K562 (cell line): Measurements from ENCODE around the genes RFPL4A, ZNF583, TRAPPC2B and ZNF749.

DNA sequence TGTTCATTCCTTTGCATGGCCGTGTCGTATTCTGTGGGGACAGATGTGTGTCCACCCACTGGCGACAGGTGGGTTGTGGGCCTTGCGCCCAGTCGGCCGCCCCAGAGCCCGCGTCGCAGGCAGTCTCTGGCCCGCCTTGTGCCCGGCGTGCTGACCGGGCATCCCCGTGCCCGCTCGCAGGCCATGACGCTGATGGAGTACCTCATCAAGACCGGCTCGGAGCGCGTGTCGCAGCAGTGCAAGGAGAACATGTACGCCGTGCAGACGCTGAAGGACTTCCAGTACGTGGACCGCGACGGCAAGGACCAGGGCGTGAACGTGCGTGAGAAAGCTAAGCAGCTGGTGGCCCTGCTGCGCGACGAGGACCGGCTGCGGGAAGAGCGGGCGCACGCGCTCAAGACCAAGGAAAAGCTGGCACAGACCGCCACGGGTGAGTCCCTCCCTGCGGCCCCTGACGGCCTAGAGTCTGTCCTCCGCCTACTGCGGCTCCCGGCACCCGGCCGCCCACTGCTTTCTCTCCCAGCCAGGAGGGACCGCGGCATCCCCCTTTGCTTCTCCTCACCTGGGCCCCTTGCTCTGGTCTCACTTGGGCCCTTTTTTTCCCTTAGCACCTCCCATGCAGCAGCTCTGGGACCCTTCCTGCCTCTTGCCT, 10.3 kb downstream of the EPN1 start:
- RAMPAGE, long total RNA, result no peak
- RRBS, result 96% methylated on average over 6 of the region's 52 CpGs
PRO-cap:
- standard, result no peak
- CoPRO, capped RNA only, 2 experiments, result no peak in any of the 2 experiments
- CoPRO, capped and uncapped RNA, 2 experiments, result no peak in any of the 2 experiments
- CoPRO, uncapped RNA only, 2 experiments, result no peak in any of the 2 experiments
CAGE:
- cytosol, long polyA plus RNA, result no peak
- long polyA plus RNA, result no peak
- nucleolus, long total RNA, result no peak
- nucleus, long polyA plus RNA, result no peak

- RAMPAGE, long total RNA, result no peak
- RRBS, result no CpG with 5 or more reads among the region's 26 CpGs
PRO-cap:
- standard, result no peak
- CoPRO, capped RNA only, 2 experiments, result no peak in any of the 2 experiments
- CoPRO, capped and uncapped RNA, 2 experiments, result no peak in any of the 2 experiments
- CoPRO, uncapped RNA only, 2 experiments, result no peak in any of the 2 experiments
CAGE:
- cytosol, long polyA plus RNA, result no peak
- long polyA plus RNA, result no peak
- nucleolus, long total RNA, result no peak
- nucleus, long polyA plus RNA, result no peak
Observed at GRCh38 chr19:55686296-55686986, 11.4 kb downstream of the EPN1 start.

DNA sequence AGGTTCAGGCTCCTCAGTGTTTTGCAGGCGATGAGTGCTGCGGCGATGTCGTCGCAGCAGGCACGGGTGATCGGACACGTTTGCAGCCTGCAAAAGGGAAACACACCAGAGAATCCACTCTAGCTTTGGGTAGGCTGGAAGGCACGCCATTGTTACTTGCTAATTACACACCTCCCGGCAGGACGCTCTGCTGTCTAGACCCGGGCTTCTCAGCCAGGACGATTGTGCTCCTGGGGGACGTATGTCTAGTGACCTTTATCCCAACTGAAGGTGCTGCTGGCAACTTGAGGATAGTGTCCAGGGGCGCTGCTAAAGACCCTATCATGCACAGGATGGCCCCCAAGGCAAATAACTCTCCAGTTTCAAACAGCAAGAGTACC, 26.3 kb downstream of the NLRP9 start:
- RAMPAGE, long total RNA, result no peak
- RRBS, result no CpG with 5 or more reads among the region's 15 CpGs
PRO-cap:
- standard, result no peak
- CoPRO, capped RNA only, 2 experiments, result no peak in any of the 2 experiments
- CoPRO, capped and uncapped RNA, 2 experiments, result no peak in any of the 2 experiments
- CoPRO, uncapped RNA only, 2 experiments, result no peak in any of the 2 experiments
CAGE:
- cytosol, long polyA plus RNA, result no peak
- long polyA plus RNA, result no peak
- nucleolus, long total RNA, result no peak
- nucleus, long polyA plus RNA, result no peak

DNA sequence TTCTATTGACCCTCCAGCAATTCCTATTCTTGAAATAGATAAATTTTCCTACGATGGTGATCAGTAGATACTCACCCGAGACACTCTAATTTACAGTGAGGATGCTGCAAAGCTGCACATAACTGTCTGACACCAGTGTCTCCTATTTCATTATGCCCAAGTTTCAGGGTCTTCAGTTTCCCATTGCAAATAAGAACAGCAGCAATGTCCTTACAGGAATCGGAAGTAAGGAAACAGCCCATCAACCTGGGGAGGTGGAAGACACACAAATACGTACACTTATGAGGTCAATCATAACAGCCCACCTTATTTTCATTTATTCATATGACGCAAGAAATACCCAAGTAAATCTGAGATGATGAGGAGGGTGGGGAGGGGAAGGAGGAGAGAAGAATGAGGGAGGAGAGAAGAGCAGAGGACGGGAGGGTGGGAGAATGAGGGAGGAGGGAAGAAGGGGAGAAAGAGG, 25.8 kb downstream of the NLRP9 start:
- RAMPAGE, long total RNA, result no peak
- RRBS, result no CpG with 5 or more reads among the region's 6 CpGs
PRO-cap:
- standard, result no peak
- CoPRO, capped RNA only, 2 experiments, result no peak in any of the 2 experiments
- CoPRO, capped and uncapped RNA, 2 experiments, result no peak in any of the 2 experiments
- CoPRO, uncapped RNA only, 2 experiments, result no peak in any of the 2 experiments
CAGE:
- cytosol, long polyA plus RNA, result no peak
- long polyA plus RNA, result no peak
- nucleolus, long total RNA, result no peak
- nucleus, long polyA plus RNA, result no peak

DNA sequence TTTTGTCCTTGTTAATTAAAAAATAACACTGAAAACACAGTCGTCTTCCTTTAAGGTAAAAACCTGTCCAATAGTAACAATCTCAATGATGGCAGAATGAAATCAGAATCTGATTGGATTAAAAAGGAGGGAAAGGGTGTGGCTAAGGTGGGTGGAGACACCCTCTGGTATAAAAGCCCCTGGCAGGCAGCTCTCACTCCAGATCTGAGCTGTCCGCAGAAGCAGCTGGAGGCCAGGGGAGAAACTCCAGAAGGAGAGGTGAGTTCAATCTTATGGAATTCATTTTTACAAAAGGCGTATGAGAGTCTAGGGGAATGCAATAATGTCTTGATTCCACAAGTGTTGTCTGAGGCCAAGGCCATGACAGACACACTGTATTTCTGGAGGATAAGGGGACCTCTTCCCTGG, at the start of gene RFPL4A:
RFPL4A (plus strand) TSS at position 180 of the 408 bp plus-strand sequence.
- RAMPAGE, long total RNA, result no peak
- RRBS, result no CpG with 5 or more reads among the region's 3 CpGs
PRO-cap:
- standard, result no peak
- CoPRO, capped RNA only, 2 experiments, result no peak in any of the 2 experiments
- CoPRO, capped and uncapped RNA, 2 experiments, result no peak in any of the 2 experiments
- CoPRO, uncapped RNA only, 2 experiments, result no peak in any of the 2 experiments
CAGE:
- cytosol, long polyA plus RNA, result no peak
- long polyA plus RNA, result no peak
- nucleolus, long total RNA, result no peak
- nucleus, long polyA plus RNA, result no peak

GRCh38 chr19:56107812-56108300, 13.2 kb downstream of the ZNF787 start:
- RAMPAGE, long total RNA, result no peak
- RRBS, result 98% methylated on average over 13 of the region's 23 CpGs
PRO-cap:
- standard, result no peak
- CoPRO, capped RNA only, 2 experiments, result no peak in any of the 2 experiments
- CoPRO, capped and uncapped RNA, 2 experiments, result no peak in any of the 2 experiments
- CoPRO, uncapped RNA only, 2 experiments, result no peak in any of the 2 experiments
CAGE:
- cytosol, long polyA plus RNA, result no peak
- long polyA plus RNA, result no peak
- nucleolus, long total RNA, result no peak
- nucleus, long polyA plus RNA, result no peak

DNA sequence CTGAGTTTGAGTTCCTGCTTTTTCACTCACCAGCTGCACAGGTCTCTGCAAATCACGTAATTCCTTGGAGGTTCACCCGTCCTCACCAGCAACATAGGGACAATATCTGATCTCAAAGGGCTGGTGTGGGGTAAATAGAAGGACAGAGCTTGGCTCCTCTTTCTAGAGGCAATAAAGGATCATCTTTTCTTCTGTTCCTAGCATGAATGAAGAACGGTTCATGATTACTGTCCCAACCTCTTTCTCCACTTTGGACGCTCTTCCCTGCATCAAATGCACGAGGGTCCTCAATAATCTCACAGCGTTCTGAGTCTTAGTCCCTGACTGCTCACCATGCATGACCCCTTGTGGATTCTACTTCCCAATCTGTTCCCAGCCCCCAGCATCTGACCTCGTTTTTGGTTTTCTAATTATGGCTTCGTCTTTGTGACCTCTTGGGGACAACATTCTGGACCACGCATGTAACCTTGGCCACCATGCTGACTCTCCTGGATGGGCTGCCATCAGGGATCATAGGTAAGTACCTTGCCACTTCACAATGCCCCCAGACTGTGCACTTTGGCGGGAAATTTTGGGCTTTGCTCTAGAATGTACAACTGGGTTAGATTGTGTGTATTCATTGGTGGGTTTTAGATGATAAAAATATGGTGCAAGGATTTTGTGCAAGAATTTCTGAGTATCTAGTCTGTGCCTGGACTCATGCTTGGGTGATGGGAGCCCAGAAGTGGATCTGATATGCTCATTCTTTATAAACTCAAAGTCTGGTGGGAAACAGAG, 11.3 kb downstream of the EDDM13 start:
- RAMPAGE, long total RNA, result no peak
- RRBS, result no CpG with 5 or more reads among the region's 10 CpGs
PRO-cap:
- standard, result no peak
- CoPRO, capped RNA only, 2 experiments, result no peak in any of the 2 experiments
- CoPRO, capped and uncapped RNA, 2 experiments, result no peak in any of the 2 experiments
- CoPRO, uncapped RNA only, 2 experiments, result no peak in any of the 2 experiments
CAGE:
- cytosol, long polyA plus RNA, result no peak
- long polyA plus RNA, result no peak
- nucleolus, long total RNA, result no peak
- nucleus, long polyA plus RNA, result no peak

DNA sequence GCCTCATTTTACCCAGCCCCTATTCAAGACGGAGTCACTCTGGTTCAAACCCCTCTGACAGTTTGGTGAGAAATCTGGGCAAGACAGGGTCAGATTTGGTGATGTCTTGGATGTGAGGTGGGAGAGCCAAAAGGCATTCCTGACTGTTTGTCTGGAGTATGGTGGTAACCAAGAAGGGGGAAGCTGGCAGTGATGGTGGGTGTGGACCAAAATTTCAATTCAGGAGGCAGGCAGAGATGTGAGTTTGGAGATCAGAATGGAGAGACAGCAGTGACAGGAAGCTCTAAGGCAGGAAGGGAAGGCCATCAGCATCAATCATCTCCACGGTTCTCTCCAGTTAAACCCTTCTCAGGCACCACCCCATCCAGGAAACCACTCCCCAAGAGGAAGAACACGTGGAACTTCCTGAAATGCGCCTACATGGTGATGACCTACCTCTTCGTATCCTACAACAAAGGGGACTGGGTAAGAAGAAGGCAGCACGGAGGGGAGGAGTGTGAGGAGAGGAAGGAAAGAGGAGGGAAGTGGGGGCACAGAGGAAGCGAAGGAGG, 12.9 kb downstream of the ZSCAN5A start:
- RAMPAGE, long total RNA, result no peak
- RRBS, result no CpG with 5 or more reads among the region's 7 CpGs
PRO-cap:
- standard, result no peak
- CoPRO, capped RNA only, 2 experiments, result no peak in any of the 2 experiments
- CoPRO, capped and uncapped RNA, 2 experiments, result no peak in any of the 2 experiments
- CoPRO, uncapped RNA only, 2 experiments, result no peak in any of the 2 experiments
CAGE:
- cytosol, long polyA plus RNA, result start-site peak on the plus strand centred at position 409 of the sequence, 30 bp wide, 117 and 29 reads in 2 replicates
- long polyA plus RNA, result start-site peak on the plus strand centred at position 409 of the sequence, 30 bp wide, 137 and 27 reads in 2 replicates
- nucleolus, long total RNA, result no peak
- nucleus, long polyA plus RNA, result start-site peak on the plus strand centred at position 404 of the sequence, 39 bp wide, 71 and 23 reads in 2 replicates

DNA sequence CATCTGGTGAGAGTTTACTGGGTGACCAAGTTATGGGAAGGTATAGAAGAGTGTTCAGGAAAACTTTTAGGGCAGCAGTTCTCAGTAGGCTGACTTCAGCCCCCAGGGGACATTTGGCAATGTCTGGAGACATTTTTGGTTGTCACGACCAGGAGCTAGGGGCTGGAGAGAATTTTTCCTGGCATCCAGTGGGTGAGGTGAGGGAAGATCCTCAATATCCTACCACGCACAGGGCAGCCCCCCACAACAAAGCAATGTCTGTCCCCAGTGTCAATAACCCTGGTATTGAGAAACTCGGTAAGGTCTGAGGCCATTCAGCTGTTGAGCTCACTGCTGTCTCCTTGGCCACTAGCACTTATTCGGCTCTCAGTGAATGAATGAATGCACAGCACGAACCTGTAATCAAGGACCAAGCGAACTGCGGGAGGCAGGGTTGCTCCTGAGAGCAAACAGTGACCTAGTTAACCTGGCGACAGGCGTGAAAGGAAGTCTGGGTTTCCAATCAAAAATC, 730 bp downstream of the ZSCAN5A start:
- RAMPAGE, long total RNA, result no peak
- RRBS, result no CpG with 5 or more reads among the region's 9 CpGs
PRO-cap:
- standard, result no peak
- CoPRO, capped RNA only, 2 experiments, result no peak in any of the 2 experiments
- CoPRO, capped and uncapped RNA, 2 experiments, result no peak in any of the 2 experiments
- CoPRO, uncapped RNA only, 2 experiments, result no peak in any of the 2 experiments
CAGE:
- cytosol, long polyA plus RNA, result no peak
- long polyA plus RNA, result no peak
- nucleolus, long total RNA, result no peak
- nucleus, long polyA plus RNA, result no peak

DNA sequence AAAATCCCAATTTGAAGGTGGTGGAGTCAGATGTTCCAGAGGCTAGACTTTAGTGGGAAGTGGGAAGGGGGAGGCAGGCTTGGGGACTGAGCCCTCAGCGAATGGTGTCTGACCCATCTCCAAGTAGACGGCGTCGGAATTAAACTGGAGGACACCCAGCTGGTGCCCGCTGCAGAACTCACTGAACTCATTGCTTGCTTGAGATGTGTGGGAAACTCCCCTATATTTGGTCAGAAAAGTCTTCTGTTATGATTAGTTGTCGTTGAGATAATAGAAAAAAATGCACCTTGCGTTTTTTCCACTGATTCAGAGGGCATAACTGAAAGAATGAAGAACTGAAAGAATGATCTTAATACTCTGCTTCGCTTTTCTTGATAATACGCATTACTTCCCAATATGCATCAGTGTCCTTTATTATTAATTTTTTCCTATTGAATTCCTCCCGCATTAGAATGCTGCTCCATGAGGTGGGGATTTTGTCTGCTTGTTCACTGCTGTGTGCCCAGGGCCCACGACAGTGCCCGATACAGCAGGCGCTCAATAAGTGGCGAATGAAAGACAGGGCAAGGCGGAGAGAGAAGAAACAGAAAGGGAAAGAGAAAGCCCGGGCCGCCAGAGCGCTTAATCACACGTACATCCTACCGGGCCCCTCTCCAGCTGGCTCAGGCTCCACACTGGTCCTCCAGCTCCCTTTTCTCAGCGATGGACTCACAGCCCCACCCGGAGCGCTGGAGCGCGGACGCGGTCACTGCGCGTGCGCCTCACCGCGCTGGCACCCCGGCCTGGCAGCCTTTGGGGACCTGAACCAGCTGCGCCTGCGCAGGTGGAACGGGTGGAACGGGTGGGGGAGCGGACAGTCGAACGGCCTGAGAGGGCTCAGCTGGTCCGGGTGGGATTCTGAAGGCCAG, 611 bp upstream of the ZNF583 start:
- RAMPAGE, long total RNA, result no peak
- RRBS, result 2% methylated on average over 15 of the region's 41 CpGs
PRO-cap:
- standard, result bidirectional peak, plus-strand start at position 803 of the sequence, minus-strand start at position 750 of the sequence
- CoPRO, capped RNA only, 2 experiments, result no peak in any of the 2 experiments
- CoPRO, capped and uncapped RNA, 2 experiments, result no peak in any of the 2 experiments
- CoPRO, uncapped RNA only, 2 experiments, result no peak in any of the 2 experiments
CAGE:
- cytosol, long polyA plus RNA, result no peak
- long polyA plus RNA, result no peak
- nucleolus, long total RNA, result no peak
- nucleus, long polyA plus RNA, result no peak

- RAMPAGE, long total RNA, result start-site peak on the plus strand at chr19:56404327-56404340, 70 and 28 reads in 2 replicates
- RRBS, result 2% methylated on average over 30 of the region's 39 CpGs
PRO-cap:
- standard, result bidirectional peak, plus-strand start at chr19:56404332, minus-strand start at chr19:56404264
- CoPRO, capped RNA only, 2 experiments, result peak in 2 of 2 experiments; most common plus-strand start chr19:56404332 (in 2); most common minus-strand start chr19:56404238 (in 2)
- CoPRO, capped and uncapped RNA, 2 experiments, result peak in 2 of 2 experiments; most common plus-strand start chr19:56404332 (in 2); most common minus-strand start chr19:56404238 (in 1)
- CoPRO, uncapped RNA only, 2 experiments, result peak in 1 of 2 experiments; most common plus-strand start chr19:56404347 (in 1); most common minus-strand start chr19:56404238 (in 1)
CAGE:
- cytosol, long polyA plus RNA, result no peak
- long polyA plus RNA, result no peak
- nucleolus, long total RNA, result no peak
- nucleus, long polyA plus RNA, result no peak
Observed at GRCh38 chr19:56404175-56404723, at the start of gene ZNF583. TSS of gene ZNF583 (plus strand) at chr19:56404332.

DNA sequence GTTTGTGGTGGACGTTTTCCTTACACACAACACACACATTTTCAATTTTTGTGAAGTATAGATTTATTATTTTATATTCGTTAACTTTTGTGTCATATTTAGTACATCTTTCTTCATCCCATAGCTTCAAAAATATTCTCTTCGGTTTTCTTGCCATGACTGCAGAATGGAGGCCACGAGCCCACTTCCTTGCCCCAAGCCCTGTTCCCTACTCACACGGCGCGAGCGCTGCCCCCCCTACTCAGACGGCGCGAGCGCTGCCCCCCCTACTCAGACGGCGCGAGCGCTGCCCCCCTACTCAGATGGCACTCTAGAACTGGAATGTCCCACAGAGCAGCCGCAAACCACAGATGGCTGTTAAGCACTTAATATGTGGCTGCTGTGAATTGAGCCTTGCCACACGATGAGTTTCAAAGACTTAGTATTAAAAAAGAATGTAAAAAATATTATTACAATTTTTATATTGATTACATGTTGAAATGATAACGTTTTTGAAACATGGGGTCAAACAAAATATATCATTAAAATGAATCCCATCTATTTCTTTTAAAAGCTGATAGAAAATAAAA, 102.3 kb upstream of the PEG3 start:
- RAMPAGE, long total RNA, result no peak
- RRBS, result no CpG with 5 or more reads among the region's 19 CpGs
PRO-cap:
- standard, result no peak
- CoPRO, capped RNA only, 2 experiments, result no peak in any of the 2 experiments
- CoPRO, capped and uncapped RNA, 2 experiments, result no peak in any of the 2 experiments
- CoPRO, uncapped RNA only, 2 experiments, result no peak in any of the 2 experiments
CAGE:
- cytosol, long polyA plus RNA, result no peak
- long polyA plus RNA, result no peak
- nucleolus, long total RNA, result no peak
- nucleus, long polyA plus RNA, result no peak

DNA sequence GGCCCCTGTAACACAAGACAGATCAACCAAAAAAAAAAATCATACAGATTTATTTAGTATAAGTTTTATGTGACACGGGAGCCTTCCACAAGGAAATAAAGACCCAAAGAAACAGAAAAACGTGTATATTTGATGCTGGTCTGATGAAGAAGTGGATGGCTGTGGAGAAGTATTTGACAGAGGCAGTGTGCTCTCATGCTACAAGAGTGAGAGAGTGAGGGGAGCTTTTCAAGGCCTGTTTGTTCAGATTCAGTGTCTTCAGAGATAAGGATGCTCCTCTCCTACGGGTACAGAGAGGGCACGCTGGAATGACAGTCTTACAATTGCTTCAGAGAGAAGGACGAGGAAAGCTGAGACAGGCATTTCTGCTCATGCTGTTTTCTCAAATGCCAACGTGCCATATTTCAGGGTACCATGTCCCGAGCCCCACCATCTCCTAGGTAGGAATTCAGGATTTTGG, 138.6 kb upstream of the PEG3 start:
- RAMPAGE, long total RNA, result no peak
- RRBS, result no CpG with 5 or more reads among the region's 7 CpGs
PRO-cap:
- standard, result no peak
- CoPRO, capped RNA only, 2 experiments, result no peak in any of the 2 experiments
- CoPRO, capped and uncapped RNA, 2 experiments, result no peak in any of the 2 experiments
- CoPRO, uncapped RNA only, 2 experiments, result no peak in any of the 2 experiments
CAGE:
- cytosol, long polyA plus RNA, result no peak
- long polyA plus RNA, result no peak
- nucleolus, long total RNA, result no peak
- nucleus, long polyA plus RNA, result no peak

DNA sequence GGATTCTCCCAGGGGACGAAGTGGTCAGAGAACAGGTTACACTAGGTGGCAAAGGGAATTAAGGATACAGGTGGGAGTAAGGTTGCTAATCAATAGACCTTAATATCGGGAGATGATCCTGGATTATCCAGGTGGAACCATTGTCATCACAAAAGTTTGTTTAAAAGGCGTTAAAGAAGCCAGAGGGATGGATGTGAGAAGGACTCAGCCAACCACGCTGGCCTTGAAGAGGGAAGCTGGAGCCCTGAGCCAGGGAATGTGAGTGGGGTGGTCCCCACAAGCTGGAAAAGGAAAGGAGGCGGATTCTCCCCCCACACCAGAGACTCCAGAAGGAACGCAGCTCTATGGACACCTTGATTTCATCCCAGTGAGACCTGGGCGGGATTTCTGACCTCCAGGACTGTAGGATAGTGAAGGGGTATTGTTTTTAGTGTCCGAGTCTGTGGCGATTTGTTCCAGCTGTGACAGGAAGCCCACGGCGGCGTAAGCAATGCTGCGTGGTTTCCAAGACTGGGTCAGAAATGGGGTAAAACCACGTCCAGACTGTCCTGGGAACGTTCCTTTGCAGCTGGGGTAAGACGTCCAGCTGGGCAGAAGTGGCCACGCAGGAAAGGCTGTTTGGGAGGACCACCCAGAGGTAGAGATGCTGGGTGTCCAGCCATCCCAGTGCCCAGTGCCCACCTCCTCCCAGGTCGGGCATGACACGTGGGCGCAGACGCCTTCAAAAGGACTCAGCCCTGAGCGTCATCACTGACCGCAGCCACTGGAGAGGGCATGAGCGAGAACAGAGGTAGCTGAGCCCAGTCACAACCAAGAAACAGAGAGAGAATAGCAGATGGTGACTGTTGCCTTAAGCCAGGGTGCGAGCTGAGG, 125.4 kb upstream of the USP29 start:
- RAMPAGE, long total RNA, result no peak
- RRBS, result no CpG with 5 or more reads among the region's 25 CpGs
PRO-cap:
- standard, result no peak
- CoPRO, capped RNA only, 2 experiments, result no peak in any of the 2 experiments
- CoPRO, capped and uncapped RNA, 2 experiments, result no peak in any of the 2 experiments
- CoPRO, uncapped RNA only, 2 experiments, result no peak in any of the 2 experiments
CAGE:
- cytosol, long polyA plus RNA, result no peak
- long polyA plus RNA, result no peak
- nucleolus, long total RNA, result no peak
- nucleus, long polyA plus RNA, result no peak

DNA sequence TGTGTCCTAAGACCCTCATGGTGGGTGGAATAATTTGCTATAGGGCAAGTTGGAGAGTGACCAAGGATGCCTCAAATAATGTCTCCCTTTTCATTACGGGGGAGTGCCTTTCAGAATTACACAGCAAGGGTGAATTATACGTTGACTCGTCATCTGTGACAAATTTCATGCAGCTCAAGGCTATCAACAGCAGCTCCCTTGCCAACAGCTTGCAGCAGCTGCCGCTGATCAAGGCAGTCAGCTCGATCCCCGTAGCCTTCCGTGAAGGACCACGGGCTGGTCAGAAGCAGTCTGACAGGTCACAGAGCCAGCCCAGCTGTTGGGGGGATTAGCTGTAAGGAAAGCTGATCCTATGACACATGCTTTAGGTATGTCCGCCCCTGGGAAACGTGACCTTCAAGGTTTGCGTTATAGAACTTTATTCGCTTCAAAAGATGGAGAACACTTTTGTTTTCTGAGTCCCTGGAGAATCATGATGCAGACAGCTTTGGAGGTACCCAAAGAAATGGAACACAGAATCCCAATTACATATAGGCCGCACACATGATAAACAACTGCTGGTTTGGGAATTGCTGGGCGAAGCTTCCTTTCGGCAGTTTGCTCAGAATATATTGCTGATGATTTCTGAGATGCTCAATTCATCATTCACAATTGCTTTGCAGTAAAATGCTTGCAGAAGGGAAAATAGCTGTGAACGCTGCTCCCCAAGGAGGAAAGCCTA, 62.7 kb upstream of the USP29 start:
- RAMPAGE, long total RNA, result no peak
- RRBS, result no CpG with 5 or more reads among the region's 16 CpGs
PRO-cap:
- standard, result no peak
- CoPRO, capped RNA only, 2 experiments, result no peak in any of the 2 experiments
- CoPRO, capped and uncapped RNA, 2 experiments, result no peak in any of the 2 experiments
- CoPRO, uncapped RNA only, 2 experiments, result no peak in any of the 2 experiments
CAGE:
- cytosol, long polyA plus RNA, result no peak
- long polyA plus RNA, result no peak
- nucleolus, long total RNA, result no peak
- nucleus, long polyA plus RNA, result no peak

DNA sequence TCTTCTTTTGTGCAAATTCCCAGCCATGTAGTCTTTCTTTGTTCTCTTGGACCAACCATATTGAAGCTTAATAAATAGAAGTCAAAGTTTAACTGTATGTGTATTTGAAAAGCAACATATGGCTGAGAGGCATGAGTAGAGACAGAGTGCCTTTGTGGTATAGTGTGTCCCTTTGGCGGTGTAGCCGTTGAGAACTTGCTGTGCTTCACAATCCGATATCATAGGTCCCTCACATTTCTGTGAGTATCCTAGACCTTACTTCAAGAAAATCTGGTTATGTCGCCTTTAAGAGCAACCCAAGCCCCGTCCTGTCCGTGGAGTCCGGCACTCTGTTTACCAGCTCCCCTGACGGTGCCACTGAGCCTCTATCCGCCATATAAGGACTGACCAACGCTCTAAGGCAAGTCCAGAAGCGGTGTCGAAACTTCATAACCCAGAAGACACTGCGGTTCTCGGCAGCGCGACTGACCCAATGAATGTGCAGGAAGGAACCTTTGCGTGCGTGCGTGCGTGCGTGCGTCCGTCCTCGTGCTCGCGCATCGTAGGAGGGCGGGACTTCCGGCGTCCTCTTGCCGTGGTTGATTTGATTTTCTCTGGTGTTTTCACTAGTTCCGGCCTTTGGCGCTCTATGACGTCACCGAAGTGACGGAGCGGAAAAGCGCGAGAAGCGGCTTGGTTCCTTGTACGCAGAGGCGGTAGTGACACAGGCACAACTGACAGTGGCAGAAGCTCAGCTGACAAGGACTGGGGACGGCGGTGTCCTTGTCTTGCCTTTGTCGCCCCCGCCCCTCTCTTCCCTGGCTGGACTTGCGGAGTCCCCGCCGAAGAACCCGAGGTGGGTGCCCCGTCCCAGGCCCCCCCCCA, at the start of gene TRAPPC2B:
TRAPPC2B (plus strand) TSS at position 683 of the 864 bp plus-strand sequence.
- RAMPAGE, long total RNA, result start-site peak on the plus strand centred at position 663 of the sequence, 99 bp wide, 26 and 33 reads in 2 replicates
- RRBS, result no CpG with 5 or more reads among the region's 51 CpGs
PRO-cap:
- standard, result bidirectional peak, plus-strand start at position 719 of the sequence, minus-strand start at position 385 of the sequence
- CoPRO, capped RNA only, 2 experiments, result peak in 2 of 2 experiments; most common plus-strand start position 655 of the sequence (in 1); most common minus-strand start position 385 of the sequence (in 2)
- CoPRO, capped and uncapped RNA, 2 experiments, result no peak in any of the 2 experiments
- CoPRO, uncapped RNA only, 2 experiments, result no peak in any of the 2 experiments
CAGE:
- cytosol, long polyA plus RNA, result no peak
- long polyA plus RNA, result no peak
- nucleolus, long total RNA, result no peak
- nucleus, long polyA plus RNA, result no peak

DNA sequence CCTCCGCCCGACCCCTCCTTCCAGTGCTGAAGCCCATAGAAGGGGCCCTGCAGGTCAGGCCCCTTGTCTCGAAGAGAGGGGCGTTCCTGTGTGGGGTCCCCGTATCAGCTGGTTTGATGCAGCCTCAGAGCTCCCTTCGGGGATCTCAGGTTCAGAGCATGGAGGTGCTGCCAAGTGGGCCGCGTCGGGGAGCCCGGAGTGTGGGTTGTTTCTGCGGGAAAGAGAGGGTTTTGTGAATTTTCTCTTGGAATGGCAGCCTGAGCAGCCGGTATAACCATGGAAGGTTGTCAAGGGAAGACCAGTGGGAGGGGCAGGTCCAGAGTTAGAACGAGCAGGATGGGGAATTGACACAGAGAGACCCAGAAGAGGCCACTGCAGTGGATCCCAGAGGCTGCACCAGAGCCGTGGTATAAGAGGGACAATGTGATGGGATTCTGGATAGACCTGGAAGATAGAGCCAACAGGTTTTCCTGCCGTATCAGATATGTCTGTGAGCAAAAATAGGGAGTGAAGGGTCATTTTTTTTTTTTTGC, 448 bp downstream of the TRAPPC2B start:
- RAMPAGE, long total RNA, result no peak
- RRBS, result 36% methylated on average over 3 of the region's 15 CpGs
PRO-cap:
- standard, result no peak
- CoPRO, capped RNA only, 2 experiments, result no peak in any of the 2 experiments
- CoPRO, capped and uncapped RNA, 2 experiments, result no peak in any of the 2 experiments
- CoPRO, uncapped RNA only, 2 experiments, result no peak in any of the 2 experiments
CAGE:
- cytosol, long polyA plus RNA, result no peak
- long polyA plus RNA, result no peak
- nucleolus, long total RNA, result no peak
- nucleus, long polyA plus RNA, result no peak

GRCh38 chr19:57435021-57436214, at the start of gene ZNF749:
TSS of gene ZNF749 (plus strand) at chr19:57435325.
- RAMPAGE, long total RNA, result no peak
- RRBS, result no CpG with 5 or more reads among the region's 63 CpGs
PRO-cap:
- standard, result bidirectional peak, plus-strand start at chr19:57435325, minus-strand start at chr19:57435129; bidirectional peak, plus-strand start at chr19:57435637, minus-strand start at chr19:57435562
- CoPRO, capped RNA only, 2 experiments, result peak in 2 of 2 experiments; most common plus-strand start chr19:57435325 (in 2); most common minus-strand start chr19:57435181 (in 1)
- CoPRO, capped and uncapped RNA, 2 experiments, result peak in 2 of 2 experiments; most common plus-strand start chr19:57435325 (in 2); most common minus-strand start chr19:57435129 (in 1)
- CoPRO, uncapped RNA only, 2 experiments, result no peak in any of the 2 experiments
CAGE:
- cytosol, long polyA plus RNA, result no peak
- long polyA plus RNA, result no peak
- nucleolus, long total RNA, result no peak
- nucleus, long polyA plus RNA, result start-site peak on the plus strand at chr19:57435314-57435354, 75 and 76 reads in 2 replicates